Neuron (in vitro differentiated cells): ENCODE measurements around the genes CENPX and DCXR.

DNA sequence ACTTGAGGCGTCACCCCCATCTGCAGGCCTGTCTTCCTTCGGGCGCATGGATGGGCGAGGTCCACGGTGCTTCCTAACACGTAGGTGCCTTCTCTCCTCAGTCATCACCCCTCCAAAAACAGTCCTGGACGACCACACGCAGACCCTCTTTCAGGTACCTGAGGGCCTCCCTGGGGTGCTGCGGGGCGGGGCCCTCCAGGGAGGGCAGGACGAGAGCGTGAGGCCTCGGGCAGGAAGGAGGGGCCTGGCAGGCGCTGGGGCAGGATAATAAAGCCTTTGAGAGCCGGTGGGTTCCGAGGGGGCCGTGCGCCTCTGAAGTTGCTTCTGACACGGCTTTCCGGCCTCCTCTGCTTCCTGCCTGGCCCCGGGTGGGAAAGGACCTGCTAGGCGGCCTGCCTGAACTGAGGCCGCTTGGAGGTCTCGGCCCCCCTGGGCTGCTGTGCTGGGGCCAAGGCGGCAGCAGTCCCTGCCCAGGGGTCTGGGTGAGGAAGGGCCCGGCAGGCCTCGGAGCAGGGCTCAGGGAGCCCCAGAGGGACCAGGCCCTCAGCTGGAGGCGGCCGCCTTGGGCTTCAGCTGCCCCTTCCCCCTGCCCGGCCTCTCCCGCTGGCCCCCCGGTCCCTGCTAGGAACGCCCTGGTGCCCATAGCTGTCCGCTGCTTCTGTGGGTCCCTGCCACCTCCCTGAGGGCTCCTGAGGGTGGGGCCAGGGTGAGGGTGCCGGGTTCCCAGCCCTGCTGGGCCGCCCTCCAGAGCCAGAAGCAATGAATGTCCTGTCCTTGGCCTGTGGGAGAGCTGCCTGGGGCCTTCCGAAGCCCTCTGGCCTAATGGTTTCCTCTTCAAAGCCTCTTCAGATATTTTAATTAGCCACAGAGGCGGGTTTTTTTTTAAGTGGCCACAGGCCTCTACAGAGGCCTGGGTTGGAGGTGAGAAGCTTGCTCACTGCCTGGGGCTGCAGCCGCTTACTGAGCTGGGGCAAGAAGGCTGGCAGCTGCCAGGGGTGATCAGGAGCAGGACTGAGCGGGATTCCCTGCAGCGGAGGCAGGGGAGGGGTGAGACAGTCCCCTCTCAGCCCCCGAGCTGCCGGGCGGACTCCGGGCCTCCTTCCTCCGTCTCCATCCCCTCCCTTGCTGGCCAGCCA is 10.2 kb downstream of the CENPX start:
- PRO-cap: no peak

- PRO-cap: no peak
Measured at GRCh38 chr17:82021421-82022321, 1.0 kb downstream of the CENPX start.

DNA sequence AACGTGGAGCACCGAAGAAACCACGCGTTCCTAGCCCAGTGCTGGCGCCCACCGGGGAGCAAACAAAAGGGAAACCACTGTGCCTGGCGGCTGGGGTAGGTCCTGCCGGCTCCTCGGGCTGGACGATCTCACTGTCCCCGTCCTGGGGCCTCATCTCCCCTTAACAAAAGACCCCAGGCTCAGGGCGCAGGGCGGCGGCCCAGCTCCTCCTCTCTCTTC is 447 bp downstream of the CENPX start:
- PRO-cap: bidirectional peak, plus-strand start at position 166 of the sequence, minus-strand start at position 136 of the sequence

DNA sequence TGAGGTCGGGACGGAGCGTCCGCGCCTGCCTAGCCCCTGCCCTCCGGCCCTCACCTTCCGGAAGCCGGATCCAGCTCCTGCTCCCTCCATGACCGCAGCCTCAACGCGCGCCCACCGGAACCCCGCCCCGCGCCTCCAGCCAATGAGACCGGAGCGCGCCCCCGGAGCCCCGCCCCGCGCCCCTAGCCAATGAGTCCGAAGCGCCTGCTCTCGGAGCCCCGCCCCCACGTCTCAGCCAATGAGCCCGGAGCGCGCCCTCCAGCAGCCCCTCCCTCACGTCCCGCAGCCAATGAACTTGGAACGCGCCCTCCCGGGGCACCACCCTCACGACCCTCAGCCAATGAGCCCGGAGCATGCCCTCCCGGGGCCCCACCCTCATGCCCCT is at the start of gene CENPX:
CENPX (minus strand) TSS at position 107 of the 385 bp plus-strand sequence.
- PRO-cap: bidirectional peak, plus-strand start outside the sequence, minus-strand start at position 105 of the sequence

DNA sequence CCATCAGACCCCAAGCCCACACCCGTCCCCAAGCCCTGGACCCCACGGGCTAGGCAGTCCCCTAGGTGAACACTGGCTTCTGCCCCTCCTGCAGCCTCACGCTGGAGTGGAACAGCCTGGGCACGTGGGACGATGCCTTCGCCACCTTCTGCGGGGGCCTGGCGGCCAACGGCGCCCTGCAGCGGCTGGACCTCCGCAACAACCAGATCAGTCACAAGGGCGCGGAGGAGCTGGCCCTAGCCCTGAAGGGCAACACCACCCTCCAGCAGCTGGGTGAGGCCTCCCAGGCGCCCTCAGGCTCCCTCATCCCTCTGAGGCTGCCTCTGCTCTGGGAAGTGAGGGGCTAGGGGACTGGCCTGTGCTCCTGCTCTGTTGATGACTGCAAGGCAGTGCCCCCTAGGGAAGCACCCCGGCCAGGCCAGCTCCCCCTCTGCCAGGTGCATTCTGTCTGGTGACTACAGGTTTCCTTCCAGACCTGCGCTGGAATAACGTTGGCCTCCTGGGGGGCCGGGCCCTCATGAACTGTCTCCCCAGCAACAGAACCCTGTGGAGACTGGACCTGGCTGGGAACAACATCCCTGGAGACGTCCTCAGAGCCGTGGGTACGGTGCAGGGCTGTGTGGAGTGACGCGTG is 1.9 kb downstream of the LRRC45 start:
- PRO-cap: no peak

DNA sequence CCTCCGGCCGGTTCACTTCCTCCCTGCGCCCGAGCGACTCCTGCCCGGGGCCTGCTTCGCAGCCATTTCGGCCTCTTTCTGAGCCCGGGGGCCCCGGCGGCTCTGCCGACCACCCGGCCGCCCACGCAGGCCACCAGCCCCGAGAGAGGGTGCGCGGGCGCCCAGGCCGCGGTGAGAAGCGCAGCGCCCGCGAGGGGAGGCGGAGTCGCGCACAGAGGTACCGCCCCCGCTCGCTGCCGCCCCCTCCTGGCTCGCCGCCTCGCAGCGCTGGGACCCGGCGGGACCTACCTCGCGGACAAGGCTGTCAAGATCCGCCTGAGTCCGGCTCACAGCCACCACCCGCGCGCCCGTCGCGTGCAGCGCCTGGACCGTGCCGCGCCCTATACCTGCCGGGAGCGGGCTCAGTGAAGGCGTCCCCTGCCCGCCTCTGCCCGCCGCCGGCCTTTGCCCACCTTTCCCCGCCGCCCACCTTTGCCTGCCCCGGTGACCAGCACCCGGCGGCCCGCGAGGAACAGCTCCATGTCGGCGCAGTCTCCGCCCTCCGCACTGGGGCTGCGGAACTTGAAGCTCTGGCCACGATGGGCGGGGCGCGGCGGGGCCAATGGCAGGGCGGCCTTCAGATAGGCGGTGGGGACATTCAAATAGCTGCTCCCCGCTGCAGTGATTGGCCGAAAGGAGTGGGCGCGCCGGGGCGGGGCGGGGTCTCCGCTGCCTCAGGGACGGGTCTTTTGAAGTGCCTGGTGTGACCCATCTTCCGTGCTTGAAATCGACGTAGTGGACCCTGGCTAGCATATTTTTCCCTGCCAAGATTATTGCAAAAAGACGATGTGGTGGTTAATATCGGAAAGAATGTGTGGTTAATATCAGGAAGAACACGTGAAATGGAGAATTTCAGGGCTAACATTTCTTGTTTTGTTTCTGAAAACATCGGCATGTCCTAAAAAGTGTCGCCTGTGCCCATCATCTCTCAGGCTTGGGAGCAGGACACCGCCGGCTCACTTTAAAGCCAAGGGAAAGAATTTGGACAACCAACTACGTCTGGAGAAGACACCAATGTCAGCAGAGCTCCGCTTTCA is at the start of gene DCXR:
DCXR (minus strand) TSS at position 536 of the 1,076 bp plus-strand sequence.
- PRO-cap: bidirectional peak, plus-strand start at position 304 of the sequence, minus-strand start at position 146 of the sequence; bidirectional peak, plus-strand start at position 743 of the sequence, minus-strand start at position 536 of the sequence

DNA sequence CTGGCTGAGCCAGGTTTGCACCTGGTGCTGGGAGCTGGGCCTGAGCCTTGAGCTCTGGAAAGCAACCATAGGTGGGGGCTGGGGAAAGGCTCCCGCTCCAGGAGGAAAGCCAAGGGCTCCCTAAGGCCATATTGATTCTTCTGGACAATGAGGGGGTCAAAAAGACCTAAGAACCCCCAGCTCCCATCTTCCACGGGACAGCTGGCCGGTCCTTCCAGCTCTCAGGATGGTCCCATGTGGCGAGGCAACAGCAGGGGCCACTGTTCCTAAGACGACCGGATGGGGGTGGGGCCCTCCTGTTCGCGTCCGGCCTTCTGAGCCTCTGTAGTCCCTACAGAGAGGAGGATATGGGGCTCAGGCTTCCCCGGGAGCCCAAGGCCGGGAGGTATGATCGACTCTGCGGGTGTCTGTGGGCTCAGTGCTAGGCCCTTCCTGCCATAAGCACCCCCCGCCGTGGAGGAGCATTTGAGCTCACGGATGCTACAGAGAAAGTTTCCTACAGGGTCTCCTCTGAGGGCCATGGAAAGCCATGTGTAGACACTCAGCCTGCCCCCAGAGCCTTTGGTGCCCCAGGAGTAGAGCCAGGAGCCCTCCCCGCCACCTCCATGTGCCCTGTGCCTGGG is 6.0 kb upstream of the DCXR start:
- PRO-cap: no peak

DNA sequence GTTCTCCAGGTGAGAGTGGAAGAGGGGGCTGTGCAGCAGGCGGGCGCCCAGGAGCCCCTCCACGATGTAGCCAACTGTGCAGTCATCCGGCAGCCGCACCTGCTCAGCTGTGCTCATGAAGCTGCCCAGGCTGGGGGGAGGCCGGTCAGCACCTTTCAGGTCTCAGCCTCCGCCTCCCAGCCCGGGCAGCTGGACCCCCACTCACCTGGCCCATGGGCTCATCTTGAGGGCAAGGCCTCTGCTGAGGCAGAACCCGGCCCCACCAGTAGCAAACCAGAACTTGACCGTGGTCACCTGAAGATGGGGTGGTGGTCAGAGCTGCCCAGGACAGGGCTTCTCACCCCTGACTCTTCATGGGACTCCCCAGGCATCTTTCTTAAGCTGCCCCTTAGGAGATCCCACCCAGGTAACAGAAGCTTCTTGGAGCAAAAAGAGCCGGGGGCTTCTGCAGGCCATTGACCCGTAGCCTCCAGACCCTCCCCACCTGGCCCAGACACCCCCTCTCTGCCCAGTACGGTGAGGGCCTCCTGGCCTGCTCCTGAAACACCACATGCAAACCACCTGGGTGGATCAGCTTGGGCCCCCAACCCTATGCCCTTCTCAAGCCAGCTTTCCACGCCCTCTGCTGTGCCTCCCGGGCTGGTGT is 1.8 kb downstream of the RFNG start:
- PRO-cap: no peak

DNA sequence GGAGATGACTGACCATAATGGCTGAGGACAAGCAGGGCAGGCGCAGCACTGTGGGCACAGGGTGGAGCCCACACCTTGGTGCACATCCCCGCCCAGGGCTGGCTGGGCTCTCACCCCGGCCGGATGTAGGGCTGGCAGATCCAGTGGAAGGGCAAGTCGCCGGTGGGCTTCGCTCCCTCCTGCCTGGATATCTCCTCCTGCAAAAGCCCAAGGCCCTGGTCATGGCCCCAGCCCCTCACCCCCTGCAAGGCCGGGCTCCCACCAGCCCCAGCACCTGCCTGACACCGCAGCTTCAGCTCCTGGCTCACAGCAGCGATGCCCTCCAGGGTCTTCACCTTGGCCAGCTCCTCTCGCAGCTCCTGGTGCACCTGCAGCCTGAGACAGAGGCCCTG is 5.0 kb downstream of the DUS1L start:
- PRO-cap: no peak

DNA sequence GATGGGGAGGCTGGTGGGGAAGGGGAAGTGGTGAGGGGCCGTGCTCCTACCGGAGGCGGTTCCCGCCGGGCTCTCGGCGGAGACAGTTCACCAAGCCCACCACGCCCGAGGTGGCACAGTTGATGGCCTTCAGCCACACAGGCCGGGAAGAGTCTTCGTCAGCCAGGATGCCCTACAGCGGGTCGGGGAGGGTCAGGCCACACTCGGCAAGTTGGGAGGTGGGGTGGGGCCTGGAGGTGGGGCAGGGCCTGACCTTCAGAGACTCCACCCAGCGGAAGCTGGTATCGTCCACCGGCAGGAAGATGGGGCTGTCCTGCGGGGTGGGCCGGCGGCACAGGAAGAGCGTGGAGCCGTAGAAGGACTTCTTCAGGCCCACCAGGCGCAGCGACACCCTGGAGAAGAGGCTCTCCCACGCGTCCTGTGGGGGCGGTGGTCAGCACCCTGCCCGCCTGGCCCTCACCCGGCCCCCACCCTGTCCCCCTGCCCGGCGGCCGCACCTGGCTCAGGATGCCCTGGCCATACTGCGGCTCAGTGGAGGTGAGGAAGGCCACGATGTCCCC is 13.0 kb downstream of the FASN start:
- PRO-cap: no peak

GRCh38 chr17:82092195-82093151 is 5.6 kb downstream of the FASN start:
- PRO-cap: no peak

GRCh38 chr17:82095598-82096031 is 2.4 kb downstream of the FASN start:
- PRO-cap: no peak

DNA sequence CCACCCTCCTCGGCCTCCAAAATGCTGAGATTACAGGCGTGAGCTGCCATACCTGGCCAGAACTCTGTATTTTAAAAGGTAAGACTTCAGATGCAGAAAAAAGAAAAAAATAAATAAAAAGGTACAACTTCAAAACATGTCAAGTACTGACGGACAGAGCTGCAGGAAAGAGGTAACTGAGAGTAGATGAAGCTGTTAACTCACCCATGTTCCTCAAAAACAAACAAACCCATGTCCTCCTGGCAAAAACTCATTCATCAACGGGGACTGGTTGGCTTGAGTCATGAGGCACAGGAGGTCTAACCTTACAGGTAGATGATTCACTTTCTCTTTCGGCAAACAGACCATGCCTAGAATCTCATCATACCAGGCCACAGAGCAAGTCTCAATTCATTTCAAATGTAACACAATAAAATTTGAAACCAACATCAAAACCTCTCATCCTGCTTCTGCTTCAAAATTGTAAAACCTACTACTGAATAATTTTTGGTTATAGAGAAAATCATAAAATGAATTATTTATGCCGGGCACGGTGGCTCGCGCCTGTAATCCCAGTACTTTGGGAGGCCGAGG is 12.3 kb upstream of the FASN start:
- PRO-cap: no peak

- PRO-cap: no peak
Measured at GRCh38 chr17:82239661-82240813, 11.2 kb downstream of the SLC16A3 start.

DNA sequence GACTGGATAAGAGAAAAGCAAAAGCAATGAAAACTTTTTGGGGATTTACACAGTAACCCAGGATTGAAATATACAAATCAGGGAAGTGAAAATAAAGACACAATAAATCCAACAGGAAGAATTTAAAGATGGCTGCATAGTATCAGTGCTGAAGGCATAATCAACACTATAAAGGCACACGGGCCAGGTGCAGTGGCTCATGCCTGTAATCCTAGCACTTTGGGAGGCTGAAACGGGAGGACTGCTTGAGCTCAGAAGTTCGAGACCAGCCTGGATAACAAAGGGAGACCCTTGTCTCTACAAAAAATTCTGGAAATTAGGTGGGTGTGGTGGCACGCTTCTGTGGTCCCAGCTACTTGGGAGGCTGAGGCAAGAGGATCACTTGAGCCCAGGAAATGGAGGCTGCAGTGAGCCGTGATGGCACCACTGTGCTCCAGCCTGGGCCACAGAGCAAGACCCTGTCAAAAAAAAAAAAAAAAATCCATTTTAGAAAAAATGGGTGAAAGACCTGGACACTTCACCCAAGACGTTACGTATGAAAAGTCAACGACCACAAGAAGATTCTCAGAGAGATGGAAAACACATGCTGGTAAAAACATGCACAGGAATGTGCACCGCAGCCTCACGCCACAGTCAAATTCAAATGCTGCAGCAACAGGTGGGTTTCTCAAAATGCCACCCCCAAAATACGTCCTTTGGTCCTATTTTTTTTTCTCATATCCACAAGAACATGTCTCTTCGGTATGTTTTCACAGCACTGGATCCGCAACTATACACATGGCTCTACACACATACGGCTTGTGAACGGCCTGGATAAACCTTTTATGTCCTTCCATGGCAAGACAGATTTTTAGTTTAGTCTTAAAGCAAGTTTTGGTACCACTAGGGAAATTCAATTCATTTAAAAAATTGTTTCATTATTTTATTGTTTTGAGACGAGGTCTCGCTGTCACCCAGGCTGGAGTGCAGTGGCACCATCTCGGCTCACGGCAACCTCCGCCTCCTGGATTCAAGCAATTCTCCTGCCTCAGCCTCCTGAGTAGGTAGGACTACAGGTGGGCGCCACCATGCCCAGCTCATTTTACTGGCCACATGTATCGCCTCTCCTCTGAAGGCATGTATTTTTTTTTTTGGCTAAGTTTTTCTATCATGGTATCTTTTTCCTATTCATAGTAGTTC is 17.1 kb downstream of the CSNK1D start:
- PRO-cap: no peak

DNA sequence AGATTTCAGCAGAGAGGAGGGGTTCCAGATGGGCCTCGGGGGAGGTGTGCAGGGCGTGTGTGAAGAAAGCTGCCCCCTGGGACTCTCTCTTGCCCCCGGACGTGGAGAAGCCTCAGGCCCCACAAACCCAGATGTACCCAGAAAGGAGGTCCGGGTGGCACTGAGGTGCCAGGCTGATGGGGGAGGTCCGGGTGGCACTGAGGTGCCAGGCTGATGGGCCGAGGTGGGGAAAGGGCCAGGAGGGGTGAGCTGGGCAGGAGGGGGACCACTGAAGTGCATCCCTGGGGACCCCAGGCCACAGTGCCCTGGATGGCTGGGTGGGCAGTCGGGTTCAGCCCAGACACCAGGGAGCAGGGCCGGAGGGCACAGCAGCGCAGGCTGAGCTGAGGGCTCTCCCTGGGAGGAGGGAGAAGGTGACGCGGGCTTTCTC is 16.3 kb downstream of the CD7 start:
- PRO-cap: no peak

DNA sequence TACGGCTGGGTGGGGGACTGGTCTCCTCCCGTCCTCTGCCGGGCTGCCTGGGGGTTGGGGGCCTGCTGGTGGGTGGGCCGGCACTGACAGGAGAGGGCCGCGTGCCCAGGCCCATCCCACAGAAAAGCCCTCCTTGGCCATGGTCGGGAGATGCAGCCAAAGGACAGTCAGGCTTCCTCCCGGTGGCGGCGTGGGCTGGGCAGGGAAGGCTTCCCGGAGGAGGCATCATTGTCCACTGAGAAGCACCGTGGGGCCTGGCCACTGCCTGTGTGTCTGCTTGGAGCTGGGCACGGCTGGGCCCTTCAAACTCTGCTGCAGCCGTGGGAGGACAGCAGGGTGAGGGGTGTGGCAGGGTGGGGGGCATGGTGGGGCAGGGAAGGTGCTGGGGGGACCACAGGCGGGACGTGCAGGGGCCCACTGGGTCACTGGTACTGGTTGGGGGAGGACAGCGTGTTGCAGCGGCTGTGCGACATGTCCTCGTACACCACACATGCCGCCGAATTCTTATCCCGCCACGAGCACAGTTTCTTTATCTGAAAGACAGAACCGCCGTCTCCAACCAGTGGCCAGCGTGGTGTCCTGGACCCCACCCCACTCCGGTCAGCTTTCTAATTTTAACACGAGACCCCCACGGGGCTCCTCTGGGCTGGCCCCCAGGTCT is 2.4 kb downstream of the CD7 start:
- PRO-cap: no peak

DNA sequence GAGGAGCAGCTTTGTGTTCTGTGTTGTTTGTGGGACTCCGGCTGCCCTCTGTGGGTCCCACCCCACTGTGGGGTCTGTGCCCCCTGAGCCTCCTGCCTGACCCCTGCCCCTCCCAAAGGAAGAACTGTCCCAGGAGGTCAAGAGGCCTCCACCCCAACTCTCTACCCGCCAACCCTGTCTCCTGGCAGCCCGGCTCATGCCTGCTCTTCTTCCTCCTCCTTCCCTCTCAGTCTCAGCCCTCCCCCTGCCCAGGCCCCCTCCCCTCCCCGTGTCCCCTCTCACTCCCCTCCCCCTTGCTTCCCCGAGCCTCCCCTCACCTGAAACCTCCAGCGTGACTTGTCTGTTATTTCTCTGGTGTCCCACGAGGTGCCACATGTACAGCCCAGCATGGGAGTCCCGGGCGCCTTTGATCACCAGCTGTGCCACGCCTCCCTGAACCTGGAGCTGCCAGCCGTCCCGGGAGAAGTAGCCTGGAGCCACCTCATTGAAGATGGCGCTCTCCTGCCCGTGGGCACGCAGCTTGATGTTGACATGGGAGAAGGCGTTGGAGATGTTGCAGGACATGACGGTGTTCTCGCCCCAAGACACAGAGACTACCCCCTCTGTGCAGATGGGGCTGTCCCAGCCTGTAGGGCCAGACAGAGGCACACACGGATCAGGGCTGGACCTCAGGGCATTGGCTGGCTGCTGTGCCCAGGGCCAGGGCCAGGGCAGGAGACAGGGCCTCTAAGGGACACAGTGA is 7.0 kb upstream of the CD7 start:
- PRO-cap: no peak

DNA sequence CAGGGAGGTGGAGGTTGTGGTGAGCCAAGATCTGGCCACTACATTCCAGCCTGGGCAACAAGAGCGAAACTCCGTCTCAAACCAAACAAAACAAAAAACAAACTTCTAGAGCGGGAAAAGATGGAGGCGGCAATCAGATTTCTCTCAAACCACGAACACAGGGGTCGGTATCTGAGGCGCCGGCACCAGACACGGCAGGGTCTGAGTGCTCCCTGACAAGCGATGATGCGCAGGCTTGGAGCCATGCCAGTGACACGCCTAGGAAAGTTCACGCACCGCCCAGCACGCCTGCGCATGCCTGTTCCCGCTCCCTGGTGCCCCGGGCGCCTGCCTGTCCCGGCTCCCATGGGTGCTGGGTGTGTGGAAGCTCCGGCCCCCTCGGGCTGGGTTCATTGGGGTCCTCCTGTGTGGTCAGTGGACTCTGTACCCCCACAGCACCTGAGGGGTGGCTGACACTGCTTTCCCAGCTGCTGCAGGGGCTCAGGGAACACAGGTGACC is 1.5 kb downstream of the SECTM1 start:
- PRO-cap: no peak

- PRO-cap: no peak
Measured at GRCh38 chr17:82334647-82335785, 1.4 kb upstream of the SECTM1 start.